ENCODE results near the genes UTF1 and ADAM8.

GRCh38 chr10:133229028-133229528 is 939 bp upstream of the UTF1 start:
- PRO-cap = no peak

DNA sequence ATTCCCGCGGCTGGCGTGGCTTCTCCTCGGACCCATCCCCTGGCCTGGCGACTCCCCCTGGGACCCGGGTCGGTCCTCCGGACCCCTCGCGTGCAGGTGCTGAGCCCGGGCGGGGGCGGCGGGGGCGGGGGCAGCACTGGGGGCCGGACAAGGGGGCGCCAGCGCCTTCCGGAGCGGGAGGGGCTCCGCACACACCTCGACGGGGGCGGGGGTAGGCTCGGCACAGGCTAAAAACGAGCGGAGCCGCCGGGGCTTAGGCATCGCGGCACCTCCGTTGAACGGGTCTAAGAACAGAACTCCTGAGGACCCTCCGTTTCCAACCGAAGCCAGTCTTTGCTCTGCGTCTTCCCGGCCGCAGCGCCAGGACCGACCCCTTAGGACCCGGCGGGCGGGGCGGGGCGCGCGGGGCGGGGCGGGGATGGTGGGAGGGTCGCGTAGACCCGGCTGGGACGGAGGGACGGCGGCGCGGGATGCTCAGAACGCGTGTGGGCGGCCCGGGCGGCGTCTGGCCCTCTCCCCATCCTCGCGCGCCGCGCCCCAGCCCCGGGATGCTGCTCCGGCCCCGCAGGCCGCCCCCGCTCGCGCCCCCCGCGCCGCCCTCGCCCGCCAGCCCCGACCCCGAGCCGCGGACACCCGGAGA is at the start of gene UTF1:
Gene UTF1, plus strand, starts transcription at position 477 of the 640 bp plus-strand sequence.
- PRO-cap = no peak

GRCh38 chr10:133251456-133252208 is 14.0 kb downstream of the VENTX start:
- PRO-cap = no peak

DNA sequence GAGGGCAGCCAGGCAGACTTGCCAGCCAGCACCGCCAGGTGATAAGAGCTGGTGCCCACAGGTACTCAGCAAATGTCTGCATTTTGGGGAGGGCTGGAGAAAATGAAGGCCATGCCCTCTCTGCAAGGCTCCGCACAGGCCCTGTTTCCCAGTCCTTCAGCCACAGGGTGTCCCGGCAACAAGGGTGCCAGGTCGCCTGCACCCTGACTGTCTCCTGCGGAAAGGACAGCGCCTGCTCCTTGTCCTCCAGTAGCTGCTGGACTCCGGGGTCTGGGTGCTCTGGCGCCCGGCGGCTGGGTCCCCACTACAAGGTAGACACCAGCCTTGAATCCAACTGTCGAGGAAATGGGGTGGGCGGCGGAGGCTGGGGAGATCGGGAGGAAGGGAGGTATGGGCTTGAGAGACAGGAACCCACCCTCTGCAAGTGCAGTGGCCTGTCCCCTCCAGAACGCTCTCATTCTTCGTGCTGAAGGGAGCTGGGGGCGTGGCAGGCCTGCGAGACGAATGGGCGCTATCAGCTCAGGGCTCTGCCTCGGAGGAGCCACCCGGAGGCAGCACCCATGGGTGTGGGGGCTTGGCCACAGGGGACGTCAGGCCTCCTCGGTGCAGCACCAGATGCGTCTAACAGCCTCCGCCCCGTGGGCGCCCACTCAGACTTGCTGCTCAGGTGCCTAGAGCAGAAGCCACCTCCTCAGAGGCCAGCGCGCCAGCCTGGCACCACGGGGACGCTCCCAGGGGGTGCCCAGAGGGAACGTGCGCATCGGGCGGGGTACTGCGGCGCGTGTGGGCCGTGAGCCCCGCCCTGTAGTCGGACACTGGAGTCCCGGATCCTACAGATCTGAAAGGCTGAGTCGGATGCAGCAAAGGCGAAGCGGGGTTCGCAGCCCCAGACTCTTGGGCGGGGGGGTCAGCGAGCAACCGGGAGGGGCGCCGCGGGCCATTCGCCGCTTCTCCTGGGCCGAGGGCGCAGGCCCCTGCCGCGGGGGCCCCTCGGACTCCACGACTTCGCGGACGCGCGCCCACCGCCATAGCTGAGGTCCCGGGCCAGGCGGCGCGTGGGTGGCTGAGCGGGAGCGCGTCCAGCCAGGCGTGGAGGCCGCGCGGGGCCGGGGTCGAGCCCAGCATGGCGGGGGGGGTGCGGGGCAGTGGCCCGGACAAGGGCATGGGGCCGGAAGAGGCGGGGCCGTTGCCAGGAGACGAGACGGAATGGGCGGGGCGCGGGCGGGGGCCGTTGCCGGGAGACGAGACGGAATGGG is 15.4 kb downstream of the ADAM8 start:
- PRO-cap = unidirectional peak, plus-strand start at position 841 of the sequence; unidirectional peak, minus-strand start at position 1,147 of the sequence

DNA sequence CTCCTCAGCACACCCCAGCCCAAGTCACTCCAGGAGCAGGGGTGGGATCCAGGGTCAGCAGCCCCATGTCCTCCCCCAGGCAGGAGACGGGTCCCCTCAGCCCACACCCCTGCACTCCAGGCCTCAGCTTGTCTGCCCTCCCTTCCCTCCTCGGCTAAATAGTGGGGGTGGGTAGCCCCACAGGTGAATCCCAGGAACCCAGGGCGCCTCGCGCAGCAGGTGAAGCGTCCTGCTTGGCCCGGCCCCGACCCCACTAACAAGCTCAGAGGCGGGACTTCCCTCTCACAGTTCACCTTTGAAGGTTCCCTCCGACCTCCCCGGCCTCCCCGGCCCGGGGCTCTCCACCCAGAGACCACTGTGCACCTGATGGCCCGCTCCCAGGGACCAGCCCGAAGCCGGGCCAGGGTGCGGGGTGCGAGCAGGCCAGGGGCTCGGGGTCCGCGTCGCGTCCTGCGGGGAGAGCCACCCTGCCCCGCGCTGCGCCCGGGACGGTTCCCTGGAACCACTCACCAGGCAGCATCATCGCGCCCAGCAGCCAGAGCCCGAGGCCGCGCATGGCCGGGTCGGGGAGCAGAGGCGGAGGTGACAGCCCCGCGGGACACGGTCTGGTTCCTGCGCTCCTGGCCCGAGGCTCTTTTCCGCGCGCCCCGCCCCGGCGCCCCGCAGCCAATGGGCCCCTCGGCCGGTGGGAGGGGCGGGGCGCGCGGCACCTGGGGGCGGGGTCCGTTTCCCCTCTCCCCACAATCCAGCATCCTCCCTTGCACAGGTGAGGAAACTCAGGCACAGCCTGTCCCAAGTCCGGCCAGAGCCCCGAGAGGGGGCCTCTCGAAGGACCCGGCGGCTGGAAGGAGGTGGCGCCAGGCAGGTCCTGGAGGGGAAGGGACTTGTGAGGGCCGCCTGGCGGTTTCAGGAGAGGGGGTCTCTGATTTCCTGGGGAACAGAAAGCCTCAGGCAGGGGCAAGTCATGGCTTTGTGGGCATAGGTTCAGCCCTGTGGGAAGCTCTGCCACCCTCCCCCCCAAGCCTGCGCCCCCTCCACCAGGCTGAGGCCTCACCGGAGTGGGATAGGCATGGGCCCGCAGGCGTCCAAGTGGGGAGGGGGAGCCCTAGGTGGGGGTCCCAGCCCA is at the start of gene ADAM8:
Gene ADAM8, minus strand, starts transcription at position 607 of the 1,126 bp plus-strand sequence.
- PRO-cap = unidirectional peak, minus-strand start at position 584 of the sequence

DNA sequence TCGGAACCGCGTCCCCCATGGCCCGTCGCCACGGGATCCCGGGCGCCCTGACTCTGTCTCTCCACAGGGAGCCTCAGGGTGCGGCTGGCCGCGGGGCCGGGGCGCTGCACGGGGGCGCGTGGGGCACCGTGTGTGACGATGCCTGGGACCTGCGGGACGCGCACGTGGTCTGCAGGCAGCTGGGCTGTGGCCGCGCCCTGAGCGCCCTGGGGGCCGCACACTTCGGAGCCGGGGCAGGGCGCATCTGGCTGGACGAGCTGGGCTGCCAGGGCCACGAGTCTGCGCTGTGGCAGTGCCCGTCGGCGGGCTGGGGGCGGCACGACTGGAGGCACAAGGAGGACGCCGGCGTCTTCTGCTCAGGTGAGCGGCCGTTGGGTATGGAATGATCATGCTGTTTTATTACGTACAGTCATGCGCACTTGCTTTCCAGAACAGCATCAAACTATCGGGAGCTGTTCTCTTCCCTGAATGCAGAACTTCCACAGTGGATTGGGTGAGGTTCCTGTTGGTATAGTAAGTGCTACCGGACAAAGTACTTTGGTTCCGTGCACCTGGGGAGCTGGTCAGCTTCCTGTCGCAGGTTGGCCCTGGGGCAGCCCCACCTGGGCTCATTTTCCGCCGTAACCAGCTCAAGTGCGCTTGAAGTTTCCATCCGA is 6.2 kb downstream of the SCART1 start:
- PRO-cap = unidirectional peak, minus-strand start at position 281 of the sequence